ENCODE results near the gene EBLN1.

DNA sequence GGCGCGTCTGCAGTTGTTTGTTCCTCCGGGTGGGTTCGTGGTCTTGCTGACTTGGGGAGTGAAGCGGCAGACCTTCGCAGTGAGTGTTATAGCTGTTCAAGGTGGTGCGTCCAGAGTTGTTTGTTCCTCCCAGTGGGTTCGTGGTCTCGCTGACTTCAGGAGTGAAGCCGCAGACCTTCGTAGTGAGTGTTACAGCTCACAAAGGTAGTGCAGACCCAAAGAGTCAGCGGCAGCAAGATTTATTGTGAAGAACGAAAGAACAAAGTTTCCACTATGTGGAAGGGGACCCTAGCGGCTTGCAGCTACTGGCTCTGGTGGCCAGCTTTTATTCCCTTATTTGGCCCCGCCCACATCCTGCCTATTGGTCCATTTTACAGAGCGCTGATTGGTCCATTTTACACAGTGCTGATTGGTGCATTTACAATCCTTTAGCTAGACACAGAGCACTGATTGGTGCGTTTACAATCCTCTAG, 64.9 kb downstream of the NSUN6 start:
- PRO-cap, result no peak

- PRO-cap, result no peak
Observed at GRCh38 chr10:18618890-18619466, 32.4 kb downstream of the NSUN6 start.

- PRO-cap, result unidirectional peak, plus-strand start at chr10:18753534
Observed at GRCh38 chr10:18753056-18753660, 93.9 kb downstream of the ARL5B start.

GRCh38 chr10:19046665-19046994, 2.0 kb upstream of the MALRD1 start:
- PRO-cap, result no peak

GRCh38 chr10:19050603-19051074, 2.0 kb downstream of the MALRD1 start:
- PRO-cap, result no peak

DNA sequence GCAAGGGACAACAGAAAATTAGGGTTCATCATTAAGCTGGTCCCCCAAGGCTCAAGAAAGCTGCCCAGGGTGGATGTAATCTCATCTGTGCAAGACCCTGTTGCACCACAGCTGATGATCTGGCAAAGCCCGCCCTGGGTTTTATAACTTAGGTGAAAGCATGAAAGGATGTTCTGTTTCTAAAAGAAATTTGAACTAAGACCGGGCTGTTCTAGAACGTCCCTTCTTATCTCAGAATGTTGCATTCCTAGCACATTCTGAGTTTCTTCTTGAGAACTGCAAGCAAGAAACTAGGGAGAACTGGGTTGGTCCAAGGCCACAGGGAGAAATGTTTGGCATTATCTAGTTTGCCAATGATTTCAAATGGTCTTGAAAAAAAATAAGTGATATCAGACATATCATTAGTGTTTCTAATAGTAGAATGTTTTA, 358.8 kb upstream of the PLXDC2 start:
- PRO-cap, result no peak

- PRO-cap, result no peak
Observed at GRCh38 chr10:19638365-19639202, 177.6 kb upstream of the PLXDC2 start.

- PRO-cap, result no peak
Observed at GRCh38 chr10:19929314-19930197, 113.3 kb downstream of the PLXDC2 start.

- PRO-cap, result no peak
Observed at GRCh38 chr10:19937990-19938834, 122.0 kb downstream of the PLXDC2 start.

- PRO-cap, result no peak
Observed at GRCh38 chr10:20930696-20931330, 33.7 kb upstream of the NEBL start.

DNA sequence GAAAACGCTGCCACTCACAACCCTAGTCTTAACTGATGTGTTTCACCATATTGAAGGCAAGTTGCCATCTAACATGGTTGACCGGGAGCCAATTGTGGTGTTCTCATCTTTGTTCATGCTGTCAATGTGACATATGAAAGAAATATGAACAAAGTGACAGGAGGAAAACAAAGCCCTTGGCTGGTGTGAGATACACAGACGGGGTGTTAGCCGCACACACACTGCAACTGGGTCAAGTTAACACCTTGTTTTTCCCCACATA, 122.3 kb upstream of the NEBL start:
- PRO-cap, result no peak

- PRO-cap, result no peak
Observed at GRCh38 chr10:21101015-21101460, 203.9 kb upstream of the NEBL start.

DNA sequence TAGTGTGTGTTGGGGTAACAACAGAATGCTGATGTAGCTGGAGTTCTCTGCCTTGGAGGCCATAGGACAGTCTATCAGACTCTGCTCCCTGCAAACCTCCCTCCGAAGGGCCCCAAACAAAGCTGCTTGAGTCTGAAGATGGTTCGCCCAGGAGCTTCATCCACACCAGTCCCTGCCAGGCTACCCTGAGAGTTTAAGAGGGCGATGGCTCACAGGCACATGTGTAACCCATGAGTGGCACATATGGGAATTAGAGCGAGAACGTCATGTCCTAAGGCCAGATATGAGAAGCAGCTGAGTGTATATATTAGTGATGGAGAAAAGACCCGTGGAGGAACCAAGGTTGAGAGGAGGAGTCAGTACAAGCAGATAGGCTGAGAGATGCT, 270.5 kb downstream of the SKIDA1 start:
- PRO-cap, result no peak

DNA sequence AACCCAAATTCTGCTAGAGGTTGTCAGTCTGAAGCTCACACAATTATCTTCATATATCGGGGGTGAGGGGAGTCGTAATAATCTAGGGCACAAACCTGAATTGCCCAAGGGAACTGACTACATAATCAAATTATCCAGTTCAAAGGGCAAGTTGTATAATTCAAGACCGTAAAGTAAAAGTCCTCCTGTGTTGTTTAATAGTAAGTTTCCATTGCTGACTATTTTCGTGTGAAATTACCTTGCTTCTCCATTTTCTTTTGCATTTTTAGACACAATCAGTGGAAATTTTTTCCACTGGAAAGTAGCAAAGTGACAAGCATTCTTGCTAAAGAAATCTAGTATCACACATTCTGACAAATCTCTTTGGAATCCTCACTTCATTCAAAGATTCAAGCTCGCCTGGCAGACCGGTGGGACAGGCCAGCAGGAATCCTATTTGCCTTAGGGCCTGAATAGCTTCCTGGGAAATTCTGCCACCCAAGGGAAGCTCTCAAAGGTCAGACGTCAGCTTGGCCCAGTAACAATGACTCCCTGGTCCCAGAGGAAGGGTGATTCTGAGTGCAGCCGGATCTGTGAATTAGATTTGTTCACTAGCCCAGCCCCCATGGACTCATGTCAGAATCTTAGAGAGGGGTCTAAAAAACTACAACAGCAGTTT, 161.2 kb downstream of the SKIDA1 start:
- PRO-cap, result no peak

DNA sequence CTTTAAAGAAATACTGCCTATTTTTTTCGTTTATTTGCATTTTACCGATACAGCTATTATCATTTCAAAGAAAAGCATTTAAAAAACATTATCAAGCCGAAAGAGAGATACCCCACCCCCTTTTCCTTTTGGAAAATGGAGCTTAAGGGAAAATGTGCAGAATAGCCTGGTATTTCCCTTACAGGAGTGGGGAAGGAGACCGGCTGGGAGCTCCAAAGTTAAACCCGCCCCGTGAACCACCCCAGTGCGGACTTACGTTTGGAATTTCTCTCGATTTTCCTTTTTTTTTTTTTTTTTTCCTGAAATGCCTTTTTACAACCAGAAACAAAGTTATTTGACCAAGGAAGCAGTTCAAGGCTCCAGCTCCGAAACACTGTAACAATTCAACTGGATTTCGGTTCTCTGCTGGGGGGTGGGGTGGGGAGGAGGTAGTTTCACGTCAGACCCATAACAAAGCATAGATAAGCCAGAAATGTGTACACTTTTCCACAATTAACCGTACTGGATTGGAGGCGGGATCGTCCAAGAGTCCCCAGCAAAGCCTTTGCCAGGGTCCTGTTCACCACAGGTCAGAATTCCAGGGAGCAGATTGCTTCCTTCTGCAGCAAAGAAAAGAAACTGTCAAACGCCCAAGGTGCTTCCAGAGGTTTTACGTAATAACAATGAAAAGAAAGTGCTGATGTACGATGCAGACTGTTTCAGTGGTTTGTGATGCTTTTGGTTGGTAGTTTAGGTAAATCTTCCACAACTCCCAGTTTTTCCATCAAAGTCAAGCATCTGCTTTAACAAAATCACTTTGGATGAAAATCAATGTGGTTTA, 6.7 kb downstream of the SKIDA1 start:
- PRO-cap, result bidirectional peak, plus-strand start at position 567 of the sequence, minus-strand start at position 371 of the sequence

DNA sequence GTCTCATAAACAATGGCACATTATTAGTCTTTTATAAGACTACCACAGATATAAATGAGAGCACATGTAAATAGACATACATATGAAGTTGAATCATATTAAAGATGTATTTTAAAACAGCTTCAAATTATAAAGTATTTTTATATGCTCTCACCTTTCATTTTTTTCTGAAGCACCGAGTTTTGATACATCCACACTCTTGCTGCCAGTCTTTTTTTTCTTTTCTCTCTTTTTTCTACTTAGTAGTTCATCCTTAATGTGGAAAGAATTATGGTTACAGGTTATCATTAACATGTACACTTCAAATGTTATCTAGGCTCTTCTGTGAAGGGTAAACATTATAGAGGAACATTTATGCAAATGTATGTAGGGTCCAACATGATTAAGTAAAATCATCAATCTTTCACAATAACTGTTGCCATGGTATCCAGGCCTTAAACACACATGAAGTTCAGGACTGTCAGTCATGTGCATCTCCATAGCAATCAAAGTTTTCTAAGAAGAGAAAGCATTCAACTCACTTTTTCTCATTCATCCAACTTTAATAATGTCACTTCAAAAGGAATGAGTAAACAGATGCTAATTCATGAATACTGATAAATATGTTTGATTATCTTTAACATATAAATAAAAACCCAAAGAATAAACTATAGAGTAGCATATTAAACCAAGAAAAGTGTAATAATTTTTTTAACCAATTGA, 83.7 kb downstream of the DNAJC1 start:
- PRO-cap, result no peak

GRCh38 chr10:22086727-22087187, 83.2 kb upstream of the DNAJC1 start:
- PRO-cap, result no peak

DNA sequence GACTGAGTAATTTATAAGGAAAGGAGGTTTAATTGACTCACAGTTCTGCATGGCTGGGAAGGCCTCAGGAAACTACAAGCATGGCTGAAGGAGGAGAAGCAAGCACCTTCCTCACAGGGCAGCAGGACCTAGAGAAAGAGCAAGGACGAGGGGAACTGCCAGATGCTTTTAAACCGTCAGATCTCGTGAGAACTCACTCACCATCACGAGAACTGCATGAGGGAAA, at the start of gene EBLN1:
Gene EBLN1, minus strand, starts transcription at position 141 of the 226 bp plus-strand sequence.
- PRO-cap, result no peak

GRCh38 chr10:22228750-22230214, 11.5 kb upstream of the EBLN1 start:
- PRO-cap, result no peak

- PRO-cap, result no peak
Observed at GRCh38 chr10:22334184-22334872, 11.0 kb upstream of the SPAG6 start.